SK-MEL-5 (cell line): ENCODE measurements around a stretch of chr5.

DNA sequence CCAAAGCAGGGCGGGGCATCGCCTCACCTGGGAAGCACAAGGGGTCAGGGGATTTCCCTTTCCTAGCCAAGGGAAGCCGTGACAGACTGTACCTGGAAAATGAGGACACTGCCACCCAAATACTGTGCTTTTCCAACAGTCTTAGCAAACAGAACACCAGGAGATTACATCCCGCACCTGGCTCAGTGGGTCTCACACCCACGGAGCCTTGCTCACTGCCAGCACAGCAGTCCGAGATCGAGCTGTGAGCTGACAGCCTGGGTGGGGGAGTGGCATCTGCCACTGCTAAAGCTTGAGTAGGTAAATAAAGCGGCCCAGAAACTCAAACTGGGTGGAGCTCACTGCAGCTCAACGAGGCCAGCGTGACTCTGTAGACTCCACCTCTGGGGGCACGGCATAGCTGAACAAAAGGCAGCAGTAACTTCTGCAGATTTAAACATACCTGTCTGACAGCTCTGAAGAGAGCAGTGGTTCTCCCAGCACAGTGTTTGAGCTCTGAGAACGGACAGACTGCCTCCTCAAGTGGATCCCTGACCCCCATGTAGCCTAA, 28.8 kb downstream of the EPB41L4A start:
RAMPAGE:
- cytosol, long total RNA, result no peak
- long total RNA, result no peak
- nucleus, long total RNA, result no peak

GRCh38 chr5:112684321-112685154, 53.1 kb upstream of the APC start:
RAMPAGE:
- cytosol, long total RNA, result no peak
- long total RNA, result no peak
- nucleus, long total RNA, result no peak

GRCh38 chr5:113022351-113023233, 46.0 kb downstream of the DCP2 start:
RAMPAGE:
- cytosol, long total RNA, result no peak
- long total RNA, result no peak
- nucleus, long total RNA, result no peak

GRCh38 chr5:113059486-113059954, 82.9 kb downstream of the DCP2 start:
RAMPAGE:
- cytosol, long total RNA, result no peak
- long total RNA, result no peak
- nucleus, long total RNA, result no peak

DNA sequence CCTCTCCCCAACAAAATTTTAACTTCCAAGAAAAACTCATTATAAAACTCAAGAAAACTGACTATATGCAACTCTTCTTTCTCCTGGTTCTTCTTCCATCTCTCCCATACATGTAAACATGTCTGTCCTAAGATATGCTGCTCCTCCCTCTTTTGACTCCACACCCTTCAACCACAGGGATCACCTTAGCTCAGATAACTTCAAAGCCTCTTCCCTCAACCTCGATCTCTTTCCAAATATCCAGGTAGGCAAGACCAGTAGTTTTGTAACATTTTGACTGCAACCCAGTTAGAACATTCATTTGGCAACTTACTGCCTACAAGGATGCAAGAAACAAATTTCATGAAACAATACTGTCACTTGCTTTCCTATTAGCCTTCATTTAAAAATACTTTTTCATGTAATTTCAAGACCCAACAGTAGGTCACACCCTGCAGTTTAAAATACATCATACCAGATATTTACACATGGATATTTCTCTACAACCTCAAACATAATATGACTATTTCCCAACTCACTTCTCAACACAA, 145.2 kb downstream of the DCP2 start:
RAMPAGE:
- cytosol, long total RNA, result no peak
- long total RNA, result no peak
- nucleus, long total RNA, result no peak

DNA sequence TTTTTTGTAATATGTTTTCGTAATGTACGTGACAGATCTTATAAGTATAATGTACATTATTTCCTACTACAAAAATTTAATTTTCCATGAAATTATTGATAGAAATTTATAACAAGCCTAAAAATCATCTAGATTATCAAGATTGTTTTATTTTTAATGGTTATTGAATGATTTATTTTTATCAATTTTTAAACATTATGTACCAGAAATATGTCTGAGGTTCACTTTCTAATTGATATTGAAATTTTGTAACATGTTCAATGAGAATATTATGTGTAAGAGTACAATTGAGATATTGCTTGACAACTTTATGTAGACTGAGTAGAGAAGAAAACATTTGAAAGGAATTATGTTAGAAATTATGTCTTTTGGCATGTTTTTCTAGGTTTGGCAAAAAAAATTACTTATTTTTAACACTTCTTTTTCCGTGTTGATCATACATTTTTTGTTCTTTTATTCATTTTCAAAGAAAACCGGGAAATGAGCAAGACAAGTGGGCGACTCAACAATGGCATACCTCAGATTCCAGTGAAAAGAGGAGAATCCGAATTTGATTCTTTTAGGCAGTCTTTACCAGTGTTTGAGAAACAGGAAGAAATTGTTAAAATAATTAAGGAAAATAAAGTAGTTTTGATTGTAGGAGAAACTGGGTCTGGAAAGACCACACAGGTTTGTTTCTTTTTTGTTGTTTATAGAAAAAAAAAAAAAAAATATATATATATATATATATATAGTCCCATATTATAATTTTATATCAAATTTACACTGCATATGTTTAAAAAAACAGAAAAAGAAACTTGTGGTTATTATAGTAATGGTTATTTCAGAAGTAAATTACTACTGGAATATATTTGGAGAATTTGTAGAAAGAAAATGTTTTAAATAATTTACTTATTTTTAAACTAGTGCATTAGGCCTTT, 12.9 kb downstream of the YTHDC2 start:
RAMPAGE:
- cytosol, long total RNA, result no peak
- long total RNA, result no peak
- nucleus, long total RNA, result no peak

GRCh38 chr5:114360666-114361484, 995 bp upstream of the KCNN2 start:
RAMPAGE:
- cytosol, long total RNA, result no peak
- long total RNA, result no peak
- nucleus, long total RNA, result no peak

RAMPAGE:
- cytosol, long total RNA, result no peak
- long total RNA, result no peak
- nucleus, long total RNA, result no peak
These were observed 31.1 kb downstream of the KCNN2 start for GRCh38 chr5:114392962-114393357.

DNA sequence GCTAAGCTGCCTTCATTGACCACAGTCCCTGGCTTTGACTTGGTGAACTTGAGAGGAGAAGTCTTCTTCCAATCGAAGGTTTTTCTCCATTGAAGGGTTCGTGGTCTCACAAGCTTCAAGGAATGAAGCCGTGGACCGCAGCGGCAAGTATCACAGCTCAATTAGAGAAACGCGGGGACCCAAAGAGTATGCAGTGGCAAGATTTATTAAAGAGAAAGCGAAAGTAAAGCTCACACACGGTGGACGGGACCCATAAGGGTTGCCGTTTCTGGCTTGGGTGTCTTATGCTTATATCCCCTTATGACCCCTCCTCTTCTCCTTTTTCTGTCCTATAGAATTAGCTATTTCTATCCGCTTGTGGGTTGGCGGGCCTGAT, 101.2 kb downstream of the TRIM36 start:
RAMPAGE:
- cytosol, long total RNA, result no peak
- long total RNA, result no peak
- nucleus, long total RNA, result no peak

DNA sequence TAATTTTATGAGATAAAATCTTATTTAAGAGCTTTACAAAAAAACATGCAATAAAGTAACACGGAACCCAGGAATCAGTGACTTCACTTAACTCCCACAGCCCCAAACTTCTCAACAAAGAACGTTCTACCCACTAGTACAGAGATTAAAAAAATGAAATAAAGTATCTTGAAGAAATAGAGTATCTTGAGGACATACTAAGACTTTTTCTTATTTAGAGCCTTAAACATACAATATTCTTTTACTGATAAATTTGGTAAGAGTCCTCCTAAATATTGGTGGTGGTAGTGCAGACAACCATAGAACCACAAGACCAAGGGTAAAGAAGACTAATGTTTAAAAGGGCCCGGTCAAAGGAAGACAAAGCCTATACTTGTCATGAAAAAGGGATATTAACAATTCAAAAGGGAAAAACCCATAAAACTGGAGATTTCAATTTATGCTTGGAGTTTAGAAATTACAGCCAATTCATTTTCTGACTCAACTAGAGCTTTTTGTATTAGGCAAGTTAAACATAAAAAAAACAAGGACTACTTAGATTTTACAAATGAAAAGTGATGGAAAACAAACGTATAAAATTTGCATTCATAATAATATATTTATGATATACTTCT, 24.5 kb downstream of the FEM1C start:
RAMPAGE:
- cytosol, long total RNA, result no peak
- long total RNA, result no peak
- nucleus, long total RNA, result no peak

DNA sequence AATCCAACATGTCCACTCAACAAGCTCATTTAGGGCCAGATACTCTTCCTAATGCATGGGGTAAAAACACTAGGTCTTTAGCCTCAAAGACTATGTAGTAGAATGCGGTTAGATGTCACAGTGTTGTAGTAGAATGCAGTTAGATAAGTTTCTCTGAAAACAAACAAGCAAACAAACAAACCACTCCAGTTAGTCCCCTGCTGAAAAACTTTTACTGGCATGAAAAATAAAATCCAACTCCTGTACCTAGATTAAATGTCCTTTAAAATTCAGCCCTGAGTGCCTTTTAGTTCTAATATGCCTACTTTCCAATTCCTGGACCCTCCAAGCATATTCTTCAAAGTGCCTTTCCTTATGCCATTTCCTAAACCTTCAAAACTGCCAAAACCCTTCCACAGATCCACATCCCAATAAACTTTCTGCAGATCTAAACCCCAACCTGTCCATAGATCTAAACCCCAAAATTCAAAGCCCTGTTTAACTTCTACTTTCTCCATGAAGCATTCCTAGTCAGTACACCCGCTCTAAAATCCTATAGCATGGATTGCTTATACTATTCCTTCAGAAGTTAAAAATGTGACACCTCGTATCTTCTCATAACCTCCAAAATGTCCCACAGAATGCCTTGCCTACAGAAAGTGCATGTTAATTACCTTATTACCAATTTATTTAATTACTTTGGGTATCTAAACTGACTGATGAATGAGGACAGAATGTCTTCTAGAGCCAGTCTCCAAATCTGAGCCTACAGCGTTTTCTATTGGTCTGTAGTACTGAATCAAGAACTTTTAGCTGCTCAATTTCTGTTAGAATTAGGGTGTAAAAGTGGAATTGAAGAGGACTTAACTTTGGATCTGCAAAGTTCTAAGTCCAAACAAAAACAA, 5.9 kb downstream of the FEM1C start:
RAMPAGE:
- cytosol, long total RNA, result no peak
- long total RNA, result no peak
- nucleus, long total RNA, result no peak

GRCh38 chr5:115607835-115608439, 5.7 kb upstream of the TICAM2 start:
RAMPAGE:
- cytosol, long total RNA, result no peak
- long total RNA, result no peak
- nucleus, long total RNA, result no peak

GRCh38 chr5:115615517-115616280, 10.1 kb downstream of the TMED7 start:
RAMPAGE:
- cytosol, long total RNA, result no peak
- long total RNA, result no peak
- nucleus, long total RNA, result no peak

DNA sequence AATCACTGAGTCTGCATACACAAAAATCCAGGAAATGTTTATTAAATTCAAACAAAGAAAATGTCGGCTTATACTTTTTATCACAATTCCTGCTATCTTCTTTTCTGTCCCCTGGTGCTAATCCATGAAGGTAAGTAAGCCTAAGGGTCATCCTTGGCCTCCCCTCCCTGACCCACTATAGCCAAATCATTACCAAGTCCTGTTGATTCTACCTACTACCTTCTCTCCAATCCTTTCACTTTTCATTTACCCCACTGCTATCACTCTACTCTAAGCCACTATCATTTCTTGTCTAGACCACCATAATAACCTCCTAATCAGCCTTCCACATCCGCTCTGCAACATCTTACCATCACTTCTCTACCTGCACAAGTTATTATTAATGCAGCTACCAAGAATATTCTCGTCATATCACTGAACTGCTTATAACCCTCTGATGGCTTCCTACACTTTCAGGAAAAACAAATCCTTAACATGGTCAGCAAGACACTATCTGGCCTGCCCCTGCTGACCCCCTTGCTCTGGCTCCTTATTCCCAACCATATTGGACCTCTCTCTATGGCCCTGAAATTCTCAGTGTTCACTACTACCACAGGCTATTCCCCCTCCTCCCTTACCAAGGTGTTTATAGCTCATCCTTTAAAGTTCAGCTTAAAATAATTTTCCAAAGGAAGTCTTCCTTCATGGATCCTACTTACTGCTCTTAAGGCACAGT, 1.6 kb downstream of the TMED7 start:
RAMPAGE:
- cytosol, long total RNA, result no peak
- long total RNA, result no peak
- nucleus, long total RNA, result no peak

DNA sequence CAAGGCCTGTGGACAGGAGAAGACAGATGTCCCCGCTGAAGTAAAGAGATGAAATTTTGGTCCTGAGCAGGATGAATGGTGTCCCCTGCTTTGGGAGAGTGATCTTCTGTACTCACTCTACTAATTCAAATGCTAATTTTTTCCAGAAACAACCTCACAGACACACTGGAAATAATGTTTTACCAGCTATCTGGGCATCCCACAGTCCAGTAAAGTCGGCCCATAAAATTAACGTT, 69.0 kb upstream of the TMED7 start:
RAMPAGE:
- cytosol, long total RNA, result no peak
- long total RNA, result no peak
- nucleus, long total RNA, result no peak

DNA sequence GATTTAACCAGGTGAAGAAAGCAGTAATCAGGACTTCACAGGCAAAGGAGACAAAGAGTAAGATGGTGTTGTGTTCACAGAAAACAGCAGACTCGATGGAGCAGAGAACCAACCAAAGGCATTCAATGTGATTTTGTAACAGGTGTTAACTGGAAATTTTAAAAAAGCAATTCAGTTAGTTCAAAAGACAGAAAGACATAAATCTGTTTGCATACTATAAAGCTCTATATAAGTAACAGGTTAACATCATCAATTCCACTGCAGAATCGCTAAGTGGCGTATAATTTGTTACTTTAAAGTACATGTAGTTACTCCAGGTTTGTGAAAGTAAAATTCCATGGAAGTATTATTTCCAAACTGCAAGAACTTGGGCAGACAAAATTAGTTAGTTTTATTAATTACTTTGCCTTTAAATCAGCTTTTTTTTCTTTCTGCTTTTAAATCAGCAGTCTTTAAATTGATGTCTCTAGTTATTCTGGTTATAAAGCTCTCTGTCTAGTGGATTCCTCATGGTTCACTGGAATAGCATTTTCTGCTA, 7.2 kb downstream of the ATG12 start:
RAMPAGE:
- cytosol, long total RNA, result no peak
- long total RNA, result no peak
- nucleus, long total RNA, result no peak

DNA sequence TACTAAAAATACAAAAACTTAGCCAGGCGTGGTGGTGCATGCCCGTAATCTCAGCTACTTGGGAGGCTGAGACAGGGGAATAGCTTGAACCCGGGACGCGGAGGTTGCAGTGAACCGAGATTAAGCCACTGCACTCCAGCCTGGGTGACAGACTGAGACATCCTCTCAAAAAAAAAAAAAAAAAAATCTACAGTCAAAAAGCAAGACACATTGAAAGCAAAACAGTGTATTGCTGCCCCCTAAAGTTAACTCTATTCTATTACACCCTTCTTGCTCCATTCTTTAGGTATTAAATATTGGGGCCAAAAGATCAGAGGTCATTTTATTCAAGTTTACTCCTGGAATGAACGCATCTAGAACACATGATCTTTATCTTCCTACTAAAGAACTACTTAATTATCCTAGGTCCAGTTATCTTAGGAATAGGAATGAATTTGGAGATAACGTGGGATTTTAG, 2.4 kb downstream of the ATG12 start:
RAMPAGE:
- cytosol, long total RNA, result no peak
- long total RNA, result no peak
- nucleus, long total RNA, result no peak

RAMPAGE:
- cytosol, long total RNA, result no peak
- long total RNA, result no peak
- nucleus, long total RNA, result no peak
These were observed 6.5 kb downstream of the ARL14EPL start for GRCh38 chr5:116038746-116039132.

DNA sequence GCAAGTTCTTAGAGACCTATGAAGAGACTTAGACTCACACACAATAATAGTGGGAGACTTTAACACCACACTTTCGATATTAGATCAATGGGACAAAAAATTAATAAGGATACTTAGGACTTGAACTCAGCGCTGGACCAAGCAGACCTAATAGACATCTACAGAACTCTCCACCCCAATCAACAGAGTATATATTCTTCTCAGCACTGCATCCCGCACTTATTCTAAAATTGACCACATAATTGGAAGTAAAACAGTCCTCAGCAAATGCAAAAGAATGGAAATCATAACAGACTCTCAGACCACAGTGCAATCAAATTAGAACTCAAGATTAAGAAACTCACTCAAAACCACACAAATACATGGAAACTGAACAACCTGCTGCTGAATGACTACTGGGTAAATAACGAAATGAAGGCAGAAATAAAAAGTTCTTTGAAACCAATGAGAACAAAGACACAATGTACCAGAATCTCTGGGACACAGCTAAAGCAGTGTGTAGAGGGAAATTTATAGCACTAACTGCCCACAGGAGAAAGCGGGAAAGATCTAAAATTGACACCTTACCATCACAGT, 83.6 kb downstream of the COMMD10 start:
RAMPAGE:
- cytosol, long total RNA, result no peak
- long total RNA, result no peak
- nucleus, long total RNA, result no peak

DNA sequence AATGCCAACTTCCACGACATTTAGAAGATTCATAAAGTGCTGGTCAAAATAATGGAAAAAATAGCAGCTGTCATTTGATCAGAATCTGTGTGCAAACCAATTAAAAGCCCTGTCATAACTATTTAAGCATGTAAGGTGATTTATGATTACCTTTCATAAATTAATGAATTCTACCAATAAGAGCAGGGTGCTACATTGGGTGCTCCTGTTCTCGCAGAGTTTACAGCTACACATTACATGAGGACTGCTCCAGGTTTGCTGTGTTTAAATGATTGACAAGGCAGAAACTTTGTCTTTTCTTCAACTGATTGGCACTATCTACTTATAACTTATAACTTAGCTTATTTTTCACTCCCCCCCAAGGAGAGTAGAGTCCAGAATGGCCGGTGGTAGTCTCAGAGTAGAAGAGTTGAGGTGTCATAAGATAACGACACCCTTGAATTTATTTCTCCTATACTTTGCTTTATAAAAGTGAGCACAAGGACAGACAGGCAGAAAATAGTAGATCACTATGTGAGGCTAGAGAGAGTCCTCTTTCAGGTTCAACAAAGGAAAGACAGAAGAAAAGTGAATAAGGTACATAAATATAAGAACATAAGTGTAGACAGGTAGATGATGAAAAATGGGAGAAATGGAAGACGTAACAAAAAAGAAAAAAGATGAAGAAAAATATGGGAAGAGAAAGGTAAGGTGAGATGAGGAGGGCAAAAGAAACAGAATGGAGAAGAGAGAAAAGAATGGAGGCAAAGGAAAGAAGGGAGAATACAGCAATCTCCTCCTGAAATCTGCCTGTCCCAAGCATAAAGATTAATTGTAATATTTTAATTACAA, 155.0 kb downstream of the COMMD10 start:
RAMPAGE:
- cytosol, long total RNA, result no peak
- long total RNA, result no peak
- nucleus, long total RNA, result no peak